ENCODE measurements around a stretch of chr9.

- RRBS: no CpG with 5 or more reads among the region's 5 CpGs
Measured at GRCh38 chr9:72155222-72155785, 6.1 kb downstream of the GDA start.

DNA sequence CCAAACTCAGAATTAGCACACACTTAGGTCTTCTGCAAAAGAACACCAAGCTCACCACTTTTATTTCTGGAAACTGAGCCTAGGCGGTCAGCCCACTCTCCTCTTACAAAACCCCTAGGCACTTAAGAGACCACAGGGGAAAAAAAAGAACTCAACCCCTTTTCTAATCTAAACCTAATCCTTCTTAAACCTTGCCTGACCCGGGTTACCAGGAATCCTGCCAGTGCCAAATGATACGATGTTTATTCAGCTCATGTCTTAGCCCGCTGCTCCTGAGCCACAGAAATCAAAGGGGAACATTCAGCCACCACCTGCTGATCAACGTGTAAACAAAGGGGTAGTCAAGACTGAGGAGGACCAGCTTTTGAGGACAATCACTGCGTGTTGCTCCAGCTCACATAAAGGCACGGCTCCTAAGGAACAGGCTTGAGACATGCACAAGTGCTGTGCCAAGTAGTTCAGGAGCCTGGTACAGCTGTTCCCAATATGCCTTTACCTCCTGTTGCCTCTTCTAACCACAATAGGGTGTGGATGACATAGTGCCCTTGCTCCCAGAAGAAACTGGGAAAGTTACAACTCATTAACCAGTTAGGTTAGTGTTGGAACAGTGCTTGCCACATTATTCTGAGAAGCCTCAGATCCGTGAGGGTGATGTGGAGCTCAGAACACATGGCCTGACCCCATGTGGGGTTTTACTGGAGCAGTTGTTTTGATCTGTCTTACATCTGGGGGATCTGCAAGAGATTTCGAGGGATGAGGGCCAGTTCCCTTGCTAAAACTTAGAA lies 49.3 kb downstream of the ZFAND5 start:
- RRBS: no CpG with 5 or more reads among the region's 9 CpGs

DNA sequence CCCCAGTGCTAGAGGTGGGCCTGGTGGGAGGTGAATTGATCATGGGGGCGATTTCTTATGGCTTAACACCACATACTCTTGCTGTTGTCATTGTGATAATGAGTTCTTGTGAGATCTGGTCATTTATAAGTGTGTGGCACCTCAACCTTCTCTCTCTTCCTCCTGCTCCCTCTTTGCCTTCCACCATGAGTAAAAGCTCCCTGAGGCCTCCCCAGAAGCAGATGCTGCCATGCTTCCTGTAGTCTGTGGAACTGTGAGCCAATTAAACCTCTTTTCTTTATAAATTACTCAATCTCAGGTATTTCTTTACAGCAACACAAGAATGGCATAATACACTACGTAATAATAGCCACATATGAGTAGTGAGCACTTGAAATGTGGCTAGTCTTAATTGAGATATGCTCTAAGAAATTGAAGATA lies 17.1 kb downstream of the ZFAND5 start:
- RRBS: no CpG with 5 or more reads among the region's 2 CpGs

- RRBS: no CpG with 5 or more reads among the region's 10 CpGs
Measured at GRCh38 chr9:72355764-72356629, 9.0 kb downstream of the ZFAND5 start.

- RRBS: no CpG with 5 or more reads among the region's 11 CpGs
Measured at GRCh38 chr9:72577066-72578165, 56.0 kb downstream of the TMC1 start.

DNA sequence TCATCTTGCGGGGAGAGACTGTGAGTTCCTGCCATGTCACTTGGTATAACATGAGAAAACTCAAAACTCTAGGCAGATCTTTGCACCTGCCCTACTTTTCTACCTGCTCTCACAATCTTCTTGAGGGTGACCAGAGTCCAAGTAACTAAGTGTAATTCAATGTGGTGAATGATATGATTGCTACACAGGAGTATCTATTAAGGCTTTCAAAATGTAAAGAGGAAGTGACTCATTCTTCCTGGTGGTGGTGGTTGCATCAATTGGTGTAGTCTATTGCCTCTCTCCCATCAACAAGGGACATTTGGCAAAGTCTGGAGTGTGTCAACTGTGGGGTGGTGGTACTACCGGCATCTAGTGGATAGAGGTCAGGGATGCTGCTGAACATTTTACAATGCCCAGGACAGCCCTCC lies 65.3 kb downstream of the TMC1 start:
- RRBS: no CpG with 5 or more reads among the region's 2 CpGs

GRCh38 chr9:72827492-72828033 lies 125.3 kb downstream of the ALDH1A1 start:
- RRBS: no CpG with 5 or more reads among the region's 4 CpGs

DNA sequence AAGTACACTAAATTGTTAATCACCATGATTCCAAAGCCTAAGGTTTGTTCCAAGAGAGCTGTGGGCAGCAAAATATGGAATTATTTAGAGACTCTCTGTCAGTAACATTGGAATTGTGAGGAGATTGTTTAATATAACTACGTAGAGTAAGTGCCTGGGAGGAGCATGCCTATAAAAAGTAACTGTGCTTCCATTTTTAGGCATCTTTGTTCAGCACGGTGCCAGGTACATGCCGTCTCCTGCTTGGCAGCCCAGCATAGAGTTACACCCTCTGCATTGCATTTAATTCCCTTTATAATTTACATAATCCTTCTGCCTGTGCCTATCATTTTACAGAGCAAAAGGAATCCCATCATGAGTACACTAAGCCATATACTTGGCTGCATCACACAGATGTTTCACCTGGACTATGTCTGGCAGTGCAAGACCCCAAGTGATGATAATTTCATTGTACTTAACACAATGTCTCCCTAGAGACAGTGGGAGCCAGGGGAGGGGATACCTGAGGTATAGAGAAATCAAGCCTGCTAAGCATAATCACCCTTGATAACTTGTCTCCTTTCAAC lies 32.2 kb upstream of the ALDH1A1 start:
- RRBS: no CpG with 5 or more reads among the region's 3 CpGs

- RRBS: no CpG with 5 or more reads among the region's 6 CpGs
Measured at GRCh38 chr9:73154646-73155914, 3.4 kb downstream of the ANXA1 start.

- RRBS: no CpG with 5 or more reads among the region's 2 CpGs
Measured at GRCh38 chr9:73164315-73164978, 12.8 kb downstream of the ANXA1 start.

- RRBS: no CpG with 5 or more reads among the region's 6 CpGs
Measured at GRCh38 chr9:73357558-73358163, 206.0 kb downstream of the ANXA1 start.

DNA sequence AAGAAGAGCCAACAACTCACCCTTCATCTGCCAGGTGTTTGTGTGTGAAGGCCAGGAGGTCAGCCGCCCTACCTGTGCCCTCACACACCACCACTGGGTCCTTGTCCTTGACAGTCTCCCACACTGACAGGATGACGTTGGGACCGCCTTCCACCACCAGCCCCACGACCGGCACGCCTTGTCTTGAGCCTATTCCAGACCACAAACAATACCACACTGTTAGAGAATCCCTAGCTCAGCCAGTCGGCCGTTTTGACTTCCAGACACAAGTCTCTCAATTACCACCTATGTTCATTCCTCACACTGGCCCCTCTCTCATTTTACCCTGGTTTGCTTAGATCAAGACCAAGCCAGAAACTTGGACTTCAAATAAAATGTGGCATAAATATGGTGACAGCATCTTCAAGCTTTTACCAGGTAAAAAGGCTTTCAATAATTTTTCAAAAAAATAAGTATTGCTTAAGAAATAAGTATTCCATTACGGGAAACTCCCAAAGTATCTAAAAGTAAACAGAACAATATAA lies 66.0 kb downstream of the TRPM6 start:
- RRBS: no CpG with 5 or more reads among the region's 9 CpGs

DNA sequence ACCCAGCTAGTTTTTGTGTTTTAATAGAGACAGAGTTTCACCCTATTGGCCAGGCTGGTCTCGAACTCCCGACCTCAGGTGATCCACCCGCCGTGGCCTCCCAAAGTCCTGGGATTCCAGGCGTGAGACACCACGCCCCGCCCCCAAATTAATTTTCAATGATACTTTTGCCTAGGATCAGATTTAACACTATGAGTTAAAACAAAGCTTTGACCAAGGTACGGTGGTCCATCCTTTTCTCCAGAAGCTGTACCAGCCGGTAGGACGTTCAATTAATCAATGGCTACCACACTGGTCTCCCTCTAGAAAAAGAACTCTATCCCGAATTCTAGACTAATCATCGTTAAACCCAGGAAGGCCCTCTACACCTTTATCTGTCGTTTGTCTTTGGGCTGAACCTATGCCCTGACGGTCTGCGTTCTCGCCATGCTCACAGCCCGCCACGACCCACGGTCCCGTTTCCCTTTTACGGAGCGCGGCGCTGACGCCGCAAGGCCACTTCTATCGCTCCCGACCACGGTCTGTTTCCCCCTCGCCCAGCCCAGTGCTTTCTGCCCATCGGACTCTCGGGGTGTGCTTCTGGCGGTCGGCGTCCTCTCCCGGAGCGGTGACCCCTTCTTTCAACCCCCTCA lies 1.1 kb downstream of the C9orf40 start:
- RRBS: under 1% methylated on average over 2 of the region's 37 CpGs

- RRBS: 2% methylated on average over 22 of the region's 48 CpGs
Measured at GRCh38 chr9:75027220-75027993, 686 bp downstream of the CARNMT1 start.

- RRBS: no CpG with 5 or more reads among the region's 12 CpGs
Measured at GRCh38 chr9:75083232-75083740, 4.7 kb downstream of the NMRK1 start.

GRCh38 chr9:75147464-75148172 lies 59.3 kb downstream of the OSTF1 start:
- RRBS: no CpG with 5 or more reads among the region's 6 CpGs

DNA sequence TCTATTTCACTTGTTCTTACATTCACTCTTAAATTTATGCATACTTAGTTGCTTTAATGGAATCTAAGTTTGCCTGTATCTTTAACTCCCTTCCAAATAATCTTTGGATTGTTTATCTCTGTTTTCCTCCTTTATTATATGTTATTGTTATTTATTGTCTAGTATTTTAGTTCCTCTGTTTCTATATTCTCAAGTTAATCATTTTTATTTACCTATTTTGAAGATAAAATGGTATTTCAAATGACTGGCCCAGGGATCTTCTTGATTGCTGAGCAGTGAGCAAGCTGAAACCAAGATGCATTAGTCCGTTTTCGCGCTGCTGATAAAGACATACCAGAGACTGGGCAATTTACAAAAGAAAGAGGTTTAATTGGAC lies 94.7 kb downstream of the OSTF1 start:
- RRBS: no CpG with 5 or more reads among the region's 3 CpGs

- RRBS: no CpG with 5 or more reads among the region's 12 CpGs
Measured at GRCh38 chr9:76071443-76072172, 181.1 kb downstream of the PCSK5 start.

DNA sequence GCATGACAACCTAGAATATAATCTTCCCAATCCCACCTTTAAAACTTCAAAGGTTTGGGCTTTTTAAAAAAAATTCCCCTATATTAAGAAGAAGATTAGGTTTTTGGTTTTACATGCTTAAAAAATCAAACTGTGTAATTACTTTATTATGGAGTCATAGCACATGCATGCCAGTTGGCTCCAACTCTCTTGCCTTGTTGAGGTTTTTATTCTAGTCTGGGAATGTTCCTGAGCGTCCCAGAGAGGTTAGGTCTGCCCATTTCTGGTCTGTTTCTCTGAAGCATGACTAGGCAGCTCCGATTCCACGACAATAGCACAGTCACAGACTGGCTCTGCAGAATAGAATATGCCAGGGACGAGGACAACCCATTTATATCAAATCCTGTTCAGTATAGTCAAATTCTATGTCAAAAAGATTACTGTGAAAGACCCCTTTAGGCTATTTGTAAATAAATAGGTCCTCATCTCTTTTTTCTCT lies 217.0 kb downstream of the PCSK5 start:
- RRBS: no CpG with 5 or more reads among the region's 4 CpGs

Data from foreskin fibroblast (primary cell).